Mesenchymal stem cell of the bone marrow (primary cell): ENCODE results near the gene VEPH1.

GRCh38 chr3:155987484-155987974 is 117.1 kb downstream of the GMPS start:
- CAGE, long polyA plus RNA = no peak

GRCh38 chr3:156042035-156042431 is 78.3 kb upstream of the KCNAB1 start:
- CAGE, long polyA plus RNA = no peak

DNA sequence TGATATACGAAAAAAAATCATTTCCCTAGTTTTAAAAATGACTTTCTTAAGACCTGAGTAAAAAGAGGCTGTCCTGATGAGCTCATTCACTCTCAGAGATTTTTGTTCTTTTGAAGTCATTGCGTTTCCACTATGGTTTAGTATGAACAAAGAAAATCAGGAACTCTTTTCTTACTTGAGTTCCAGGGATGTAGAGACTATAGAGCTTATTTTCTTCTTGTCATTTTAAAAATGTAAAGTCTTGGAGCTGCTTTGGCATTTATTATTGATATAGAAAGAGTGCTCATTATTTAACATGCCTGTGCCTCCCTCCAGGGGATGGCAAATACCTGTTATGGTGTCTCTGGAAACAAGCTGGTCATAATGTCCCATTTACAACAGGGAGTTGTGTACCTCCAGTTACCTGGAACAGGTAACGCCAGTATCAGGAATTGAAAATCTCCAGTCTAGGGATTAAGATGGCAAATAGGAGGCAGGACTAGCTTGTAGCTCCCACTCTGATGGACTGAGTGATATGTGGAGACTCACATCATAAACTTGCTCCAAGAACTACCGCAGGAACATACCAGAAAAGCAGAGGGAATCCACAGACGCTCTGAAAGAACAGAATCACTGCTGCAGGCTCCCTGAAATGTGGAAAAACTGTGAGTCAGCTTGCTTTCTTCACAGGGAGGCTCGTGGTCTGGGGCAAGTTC is 97.2 kb downstream of the KCNAB1 start:
- CAGE, long polyA plus RNA = no peak

GRCh38 chr3:156456706-156457446 is 98.0 kb downstream of the SSR3 start:
- CAGE, long polyA plus RNA = no peak

DNA sequence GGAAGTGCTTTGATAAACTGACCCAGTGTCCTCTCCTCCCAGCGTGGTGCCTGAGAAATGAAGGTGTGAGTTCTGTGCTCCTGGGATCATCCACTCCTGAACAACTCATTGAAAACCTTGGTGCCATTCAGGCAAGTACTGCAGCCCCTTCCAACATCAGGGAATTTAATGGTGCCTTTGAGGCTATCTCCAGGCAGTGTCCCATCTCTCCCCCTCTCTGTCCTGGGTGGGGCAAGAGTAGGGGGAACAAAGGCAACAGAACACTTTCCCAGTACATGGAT is 23.6 kb downstream of the SSR3 start:
- CAGE, long polyA plus RNA = no peak

GRCh38 chr3:156542134-156543494 is 12.3 kb downstream of the SSR3 start:
- CAGE, long polyA plus RNA = no peak

DNA sequence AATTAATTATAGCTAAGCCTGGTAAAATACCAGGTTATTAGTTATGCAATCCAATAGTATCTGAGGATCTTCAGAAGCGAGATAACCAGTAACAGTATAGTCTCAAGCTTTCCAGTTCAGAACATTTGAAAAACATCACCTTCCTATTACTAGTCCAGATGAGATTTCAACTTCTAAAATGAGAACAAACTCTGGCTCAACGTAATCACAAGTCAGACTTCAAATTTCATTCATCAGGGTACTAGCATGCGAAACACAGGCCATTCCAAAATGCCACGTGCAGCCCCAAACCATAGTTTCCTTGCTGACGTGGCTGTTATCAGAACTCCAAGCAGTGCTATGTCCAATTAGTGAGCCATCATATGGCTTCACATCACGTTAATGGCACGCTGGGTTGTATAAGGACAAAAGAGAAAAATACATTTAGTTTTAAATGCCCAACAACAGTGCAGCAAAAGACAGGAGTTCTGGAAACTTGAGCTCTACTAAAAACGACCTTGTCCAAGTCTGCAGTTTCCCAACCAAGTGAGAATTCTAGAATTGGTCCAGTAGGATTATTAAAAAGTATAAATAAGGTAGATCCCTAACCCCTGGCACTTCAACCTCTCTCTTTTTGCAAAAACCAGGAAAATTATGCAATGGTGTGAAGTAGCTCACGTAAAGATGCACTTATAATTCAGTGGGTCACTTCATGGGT is 915 bp downstream of the SSR3 start:
- CAGE, long polyA plus RNA = no peak

DNA sequence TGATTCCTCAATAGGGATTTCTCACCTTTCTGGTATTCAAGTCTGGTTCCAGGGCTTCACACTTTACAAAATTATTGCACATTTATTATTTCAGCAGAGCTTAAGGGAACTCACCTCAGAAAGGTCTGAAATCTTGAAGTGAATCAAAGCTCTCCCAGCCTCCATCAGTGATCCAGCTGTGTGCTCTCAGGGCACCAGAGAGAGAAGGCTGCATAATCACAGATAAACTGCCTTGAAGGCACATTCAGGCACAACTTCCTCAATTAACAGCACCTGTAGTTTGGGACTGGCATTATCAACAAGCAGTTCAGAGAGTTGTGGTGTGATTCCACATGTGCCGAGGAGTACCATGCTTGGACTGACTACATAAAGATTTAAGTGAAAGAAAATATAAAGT is 59.6 kb upstream of the TIPARP start:
- CAGE, long polyA plus RNA = no peak

DNA sequence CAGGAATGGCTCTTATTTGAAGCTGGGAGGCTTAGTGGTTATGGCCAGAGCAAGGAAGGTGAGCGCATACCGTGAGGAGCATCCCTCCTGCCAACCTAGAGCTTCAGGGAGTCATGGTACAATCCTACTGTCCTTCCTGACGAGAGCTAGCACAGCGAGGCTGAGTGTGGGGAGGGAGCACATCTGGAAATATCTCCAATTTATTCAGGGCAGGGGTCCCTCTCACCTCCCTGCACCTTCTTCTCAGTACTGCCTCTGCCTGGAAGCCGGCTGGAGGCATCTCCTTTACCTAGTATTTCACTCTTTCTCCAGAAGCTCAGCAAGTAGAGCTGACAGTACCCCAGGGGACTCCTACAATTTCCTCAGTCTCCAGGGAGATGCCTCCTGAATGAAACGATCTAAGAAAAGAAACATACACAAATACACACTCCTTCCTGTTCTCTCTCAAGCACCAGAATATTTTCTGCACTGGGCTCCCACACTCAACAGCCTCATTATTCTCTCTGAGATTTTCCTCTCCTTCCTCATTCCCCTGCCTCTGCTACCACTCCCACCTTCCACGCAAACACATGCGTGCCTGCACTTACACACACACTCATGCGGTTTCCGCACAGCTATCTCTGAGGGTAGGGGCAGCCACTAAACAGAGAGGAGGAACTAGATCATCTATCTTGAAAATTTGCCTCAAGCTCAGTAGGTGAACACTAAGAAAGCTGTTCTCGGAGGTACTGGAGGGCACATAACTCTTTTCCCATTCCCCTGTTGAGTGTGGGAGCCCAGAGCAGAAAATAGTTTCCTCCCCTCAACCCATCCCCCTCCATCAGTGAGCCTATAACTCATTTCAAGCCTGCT is 30.8 kb upstream of the TIPARP start:
- CAGE, long polyA plus RNA = no peak

- CAGE, long polyA plus RNA = no peak
Observed at GRCh38 chr3:156707705-156708248, 33.4 kb downstream of the TIPARP start.

DNA sequence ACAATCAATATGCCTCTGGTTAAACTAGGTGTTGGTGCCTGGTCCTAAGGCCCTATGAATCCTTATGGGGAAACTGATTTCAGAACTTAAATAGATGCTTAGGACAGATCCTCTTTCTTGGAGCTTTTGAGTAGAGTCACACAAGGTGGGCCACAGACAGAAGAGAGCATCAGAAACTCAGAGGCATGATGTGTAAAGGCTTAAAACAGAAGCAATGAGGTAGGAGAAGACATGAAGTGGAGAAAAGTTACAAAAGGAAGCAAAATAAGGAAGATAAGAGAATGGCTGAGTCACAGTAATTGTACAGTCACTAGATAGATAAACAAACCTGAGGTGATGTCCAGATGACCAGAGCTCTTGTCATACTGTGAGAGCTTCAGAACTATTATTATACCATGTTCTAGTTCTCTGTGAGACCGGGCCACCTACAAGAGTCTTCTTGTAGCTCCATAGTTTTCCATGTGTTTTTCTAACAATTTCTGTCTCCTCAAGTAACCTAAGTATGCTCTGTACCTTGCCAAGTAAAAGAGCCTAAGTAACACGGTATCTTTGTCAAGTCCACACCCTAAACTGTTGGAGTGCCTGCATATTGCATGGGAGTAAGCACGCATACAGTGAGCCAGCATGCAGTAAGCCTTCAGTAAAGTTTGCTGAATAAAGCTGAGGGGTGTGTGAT is 44.5 kb upstream of the LEKR1 start:
- CAGE, long polyA plus RNA = no peak

DNA sequence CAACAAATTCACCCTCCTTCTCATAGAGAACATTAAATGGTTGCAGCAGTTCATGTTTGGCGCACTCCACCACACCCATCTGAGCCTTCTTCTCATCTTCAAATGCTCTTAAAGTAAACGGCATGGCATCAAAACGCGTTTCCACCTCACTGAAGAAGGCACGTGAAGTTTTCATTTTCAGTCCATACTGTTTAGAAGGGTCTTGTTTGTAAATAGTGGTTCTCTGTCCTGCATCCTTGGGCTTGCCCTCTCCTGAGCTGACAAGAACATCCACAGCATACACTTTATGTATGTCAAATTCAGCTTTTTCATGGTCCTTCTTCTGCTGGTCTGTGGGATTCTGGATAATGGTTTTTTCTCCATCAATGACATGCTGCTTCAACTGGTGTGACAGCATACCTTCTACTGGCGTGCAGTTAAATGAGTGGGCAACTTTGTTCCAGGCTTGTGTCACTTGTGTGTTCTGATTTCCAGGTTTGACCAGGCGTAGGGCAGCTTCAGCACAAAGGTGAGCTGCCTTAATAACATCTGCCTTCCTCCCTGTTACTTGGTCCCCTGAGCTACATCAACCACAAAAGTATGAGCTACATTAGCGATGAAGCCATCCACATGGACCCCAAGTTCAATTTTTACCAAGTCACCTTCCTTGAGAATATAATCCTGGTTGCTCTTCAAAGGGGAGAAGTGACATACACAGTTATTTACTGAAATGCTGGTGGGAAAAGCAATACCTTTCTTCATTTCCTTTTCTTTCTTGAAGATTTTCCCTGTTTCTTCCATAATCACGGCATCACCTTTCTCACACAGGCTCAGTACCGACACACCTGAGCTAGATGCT is 16.1 kb upstream of the LEKR1 start:
- CAGE, long polyA plus RNA = no peak

DNA sequence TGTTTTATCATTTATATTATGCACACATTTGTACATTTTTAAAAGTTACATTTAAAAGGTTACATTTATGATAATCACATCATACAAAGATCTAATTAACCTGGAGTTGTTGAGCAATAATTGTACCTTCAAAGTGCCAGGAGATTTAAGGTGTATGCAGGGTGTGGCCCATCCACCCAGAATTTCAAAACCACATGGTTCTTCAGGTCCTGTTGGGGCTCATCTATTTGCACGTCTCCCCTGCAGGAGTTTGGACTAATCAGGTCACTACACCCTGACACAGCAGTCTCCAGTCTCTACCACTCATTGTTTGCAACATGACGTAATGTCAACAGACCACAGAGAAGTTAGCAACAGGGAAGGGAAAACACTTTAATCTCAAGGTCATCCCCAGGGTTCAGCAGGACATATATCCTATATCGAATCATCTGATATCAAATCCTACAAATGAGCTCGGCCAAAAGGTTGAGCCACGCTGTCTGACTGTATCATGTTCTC is 13.7 kb upstream of the LEKR1 start:
- CAGE, long polyA plus RNA = no peak

DNA sequence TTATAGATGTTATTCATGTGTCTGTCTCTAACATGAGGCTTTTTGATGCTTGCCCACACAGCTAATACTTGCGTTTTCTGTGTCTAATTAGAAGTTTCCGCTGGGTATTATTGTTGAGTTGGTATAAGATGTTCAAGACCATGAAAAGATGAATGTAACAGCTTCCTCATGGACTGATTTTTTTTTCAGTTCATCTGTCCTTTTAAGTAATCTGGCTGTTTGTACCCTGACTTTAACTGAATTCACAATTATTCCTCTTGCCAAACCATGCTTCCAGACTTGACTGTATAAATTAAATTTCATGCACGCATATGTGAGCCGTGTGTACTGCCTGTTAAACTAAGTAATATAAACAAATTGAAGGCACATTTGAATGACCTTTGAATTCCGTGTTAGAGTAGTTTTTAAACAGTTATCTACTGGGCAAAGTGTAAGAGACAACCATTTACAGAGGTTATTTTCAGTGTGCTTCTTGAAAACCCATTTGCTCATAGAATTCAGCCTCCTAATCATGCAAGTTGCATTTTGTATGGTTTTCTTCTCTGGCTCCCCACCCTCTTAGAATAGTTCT is 10.6 kb upstream of the LEKR1 start:
- CAGE, long polyA plus RNA = no peak

DNA sequence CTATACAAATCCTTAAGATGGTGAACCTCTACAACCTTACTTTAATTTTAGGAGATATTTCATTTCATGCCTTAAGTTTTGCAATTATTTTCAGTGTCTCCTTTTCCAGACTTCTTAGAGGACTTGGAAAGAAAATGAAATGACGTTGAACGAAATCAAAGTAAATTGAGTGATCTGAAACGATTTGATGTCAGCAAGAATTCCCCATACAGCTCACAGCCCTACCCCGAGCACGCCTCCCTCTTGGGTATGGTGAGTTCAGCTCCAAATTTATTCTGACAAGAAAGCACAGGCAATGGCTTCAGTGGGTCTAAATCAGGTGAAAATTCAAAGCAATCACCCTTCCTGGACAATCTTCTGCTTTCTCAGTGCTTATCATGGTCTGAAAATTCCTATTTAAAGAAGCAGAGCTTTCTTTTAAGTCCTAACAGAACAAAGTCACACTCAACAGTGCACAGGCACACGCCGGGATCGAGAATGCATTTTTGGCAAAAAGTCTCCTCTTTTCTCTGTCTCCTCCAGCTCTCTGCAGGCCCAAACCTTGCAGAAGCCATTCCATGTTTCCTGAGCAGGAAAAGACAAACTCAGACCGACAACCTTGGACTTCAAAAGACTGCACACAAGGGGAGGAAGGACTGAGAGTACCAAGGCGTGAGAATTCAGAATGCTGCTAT is 72.0 kb downstream of the CCNL1 start:
- CAGE, long polyA plus RNA = no peak

GRCh38 chr3:157099395-157100230 is 60.3 kb downstream of the CCNL1 start:
- CAGE, long polyA plus RNA = no peak

GRCh38 chr3:157130380-157130962 is 29.5 kb downstream of the CCNL1 start:
- CAGE, long polyA plus RNA = no peak

- CAGE, long polyA plus RNA = no peak
Observed at GRCh38 chr3:157153503-157154013, 6.4 kb downstream of the CCNL1 start.

DNA sequence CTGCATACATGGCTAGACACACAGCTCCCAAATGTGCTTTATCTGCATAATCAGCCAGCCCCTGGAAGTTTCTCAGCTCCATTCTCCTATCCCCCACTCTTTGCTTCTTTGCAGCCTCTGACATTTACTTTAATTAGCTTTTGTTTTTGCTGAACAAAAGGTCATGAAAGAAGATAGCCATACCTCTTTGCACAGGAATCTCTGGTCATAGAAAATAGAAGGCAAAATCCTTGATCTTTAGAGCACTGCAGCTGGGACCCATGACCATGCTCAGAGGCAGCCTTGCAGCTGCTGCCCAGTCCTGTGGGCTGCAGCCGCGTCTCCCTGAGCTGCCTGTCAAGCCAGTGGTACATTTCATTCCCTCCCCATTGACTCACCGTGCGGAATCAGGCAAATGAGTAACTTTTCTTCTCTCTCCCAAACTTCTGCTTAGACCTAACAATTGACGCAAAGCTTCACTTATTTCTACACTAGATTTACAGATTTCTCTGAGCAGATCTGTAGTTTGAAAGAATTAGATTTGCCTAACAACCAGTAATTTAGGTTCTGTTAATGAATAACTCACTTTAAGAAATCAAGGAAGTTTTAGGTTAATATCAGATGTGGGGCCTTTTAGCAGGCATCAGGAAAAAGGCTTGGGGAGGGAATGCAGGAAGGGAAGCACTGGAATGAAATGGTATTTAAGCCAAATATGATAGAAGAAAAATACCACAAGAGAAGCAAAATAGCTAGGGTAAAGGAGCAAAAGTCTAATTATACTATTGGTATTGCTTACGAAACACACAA is at the start of gene VEPH1:
Gene VEPH1, minus strand, starts transcription at position 323 of the 786 bp plus-strand sequence.
- CAGE, long polyA plus RNA = no peak

- CAGE, long polyA plus RNA = no peak
Observed at GRCh38 chr3:158698898-158699352, 26.5 kb upstream of the LXN start.